NB4 (cell line): ENCODE measurements around a stretch of chr3.

GRCh38 chr3:192917358-192917744 lies 305 bp downstream of the MB21D2 start:
- RRBS: 54% methylated on average over 5 of the region's 20 CpGs

DNA sequence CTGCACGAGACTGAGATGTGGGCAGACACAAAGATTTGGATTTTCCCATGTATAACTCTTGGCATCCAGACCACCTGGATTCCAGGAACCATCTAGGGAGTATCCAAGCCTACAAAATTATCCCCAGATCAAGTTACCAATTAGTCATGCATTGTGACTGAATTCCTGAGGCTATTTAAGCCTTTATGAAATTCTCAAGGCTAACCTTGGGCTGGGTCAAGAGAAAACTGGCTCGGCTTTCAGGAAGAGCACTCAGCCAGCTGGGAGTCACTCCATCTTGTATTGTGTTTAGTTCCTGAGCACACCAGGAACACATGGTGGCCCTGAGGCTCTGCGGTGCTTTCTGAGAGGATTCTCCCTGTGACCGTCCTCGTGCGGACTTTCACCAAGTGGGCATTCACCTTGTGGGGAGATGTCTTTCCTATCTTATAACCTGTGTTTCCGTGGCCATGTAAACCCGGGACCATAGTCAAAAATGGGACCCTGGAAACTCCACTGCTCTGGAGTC lies 13.5 kb upstream of the ATP13A5 start:
- RRBS: no CpG with 5 or more reads among the region's 8 CpGs

DNA sequence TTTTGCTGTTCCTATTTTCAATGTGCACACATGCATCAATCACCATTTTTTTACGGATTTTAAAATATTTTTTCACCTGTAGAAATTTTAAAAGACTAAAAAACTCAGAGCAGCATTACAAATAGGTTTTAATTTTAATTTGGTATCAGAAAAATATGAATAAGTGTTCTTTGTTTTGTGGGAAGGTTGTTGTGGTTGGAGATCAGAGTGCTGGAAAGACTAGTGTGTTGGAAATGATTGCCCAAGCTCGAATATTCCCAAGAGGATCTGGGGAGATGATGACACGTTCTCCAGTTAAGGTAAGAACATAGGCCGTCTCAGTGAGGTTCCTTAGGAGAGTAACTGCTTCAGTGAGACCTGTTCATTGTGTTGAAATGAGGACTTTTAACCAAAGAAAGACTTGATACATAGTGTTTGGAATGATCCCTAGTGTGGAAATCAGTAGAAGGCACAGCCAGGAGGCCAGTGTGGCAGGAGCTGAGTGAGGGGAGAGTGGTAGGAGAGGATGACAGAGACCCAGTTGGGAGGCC lies 44.8 kb downstream of the OPA1 start:
- RRBS: no CpG with 5 or more reads among the region's 4 CpGs

GRCh38 chr3:193710590-193711365 lies 117.8 kb downstream of the OPA1 start:
- RRBS: no CpG with 5 or more reads among the region's 23 CpGs

DNA sequence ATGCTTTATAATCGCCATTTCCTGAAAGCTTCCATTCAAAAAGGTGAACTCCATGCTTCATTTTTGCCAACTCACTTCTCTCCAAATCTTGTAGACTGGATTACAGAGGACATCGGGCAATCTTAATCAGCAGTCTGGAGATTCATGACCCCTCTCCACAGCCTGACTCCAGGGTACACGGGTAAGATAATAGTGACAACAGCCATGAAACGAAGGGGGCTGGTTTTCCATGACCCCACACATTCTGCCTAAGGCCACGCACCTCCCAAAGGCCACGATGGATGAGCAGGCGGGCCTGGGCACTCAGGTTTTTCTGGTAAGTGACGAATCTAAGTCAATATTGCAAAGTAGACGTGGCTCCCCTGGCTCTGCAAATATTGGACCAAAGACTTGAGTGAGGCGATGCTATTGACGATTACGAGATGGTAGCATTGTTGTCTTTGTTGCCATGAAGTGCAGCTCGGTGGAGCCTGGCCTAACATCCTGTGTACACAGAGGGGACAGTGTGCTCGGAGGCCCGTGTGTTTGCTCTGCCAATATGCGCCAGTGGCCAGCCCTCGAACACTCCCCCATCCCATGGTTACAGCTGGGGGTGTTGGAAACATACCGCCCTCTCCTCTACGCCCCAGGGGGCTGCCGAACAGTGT lies 119.0 kb downstream of the OPA1 start:
- RRBS: no CpG with 5 or more reads among the region's 20 CpGs

DNA sequence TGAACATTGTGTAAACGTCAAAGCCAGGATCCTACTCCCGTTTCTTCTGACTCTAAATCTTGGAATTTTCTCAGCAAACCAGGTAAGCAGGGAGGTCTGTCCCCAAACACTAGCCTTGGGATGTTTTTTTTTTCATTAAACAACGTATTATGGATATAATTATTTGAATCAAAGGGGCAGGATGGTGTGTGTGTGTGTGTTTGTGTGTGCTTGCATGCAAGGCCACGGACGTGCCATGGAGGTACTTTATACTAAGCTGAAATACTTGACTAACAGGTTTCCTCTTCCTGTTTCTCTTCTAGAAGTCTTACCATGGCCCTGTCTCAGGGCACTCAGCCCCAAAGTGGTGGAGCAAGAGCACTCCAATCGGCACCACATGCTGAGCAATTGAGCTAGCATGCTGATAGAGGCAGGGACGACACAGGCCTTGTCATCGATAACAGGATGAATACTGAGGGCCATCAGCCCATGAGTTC lies 198.6 kb downstream of the OPA1 start:
- RRBS: no CpG with 5 or more reads among the region's 8 CpGs

GRCh38 chr3:193794198-193794438 lies 201.1 kb downstream of the OPA1 start:
- RRBS: no CpG with 5 or more reads among the region's 2 CpGs

- RRBS: no CpG with 5 or more reads among the region's 5 CpGs
Observed at GRCh38 chr3:193878332-193878708, 257.6 kb upstream of the HES1 start.

- RRBS: no CpG with 5 or more reads among the region's 11 CpGs
Observed at GRCh38 chr3:193885687-193886277, 250.2 kb upstream of the HES1 start.

DNA sequence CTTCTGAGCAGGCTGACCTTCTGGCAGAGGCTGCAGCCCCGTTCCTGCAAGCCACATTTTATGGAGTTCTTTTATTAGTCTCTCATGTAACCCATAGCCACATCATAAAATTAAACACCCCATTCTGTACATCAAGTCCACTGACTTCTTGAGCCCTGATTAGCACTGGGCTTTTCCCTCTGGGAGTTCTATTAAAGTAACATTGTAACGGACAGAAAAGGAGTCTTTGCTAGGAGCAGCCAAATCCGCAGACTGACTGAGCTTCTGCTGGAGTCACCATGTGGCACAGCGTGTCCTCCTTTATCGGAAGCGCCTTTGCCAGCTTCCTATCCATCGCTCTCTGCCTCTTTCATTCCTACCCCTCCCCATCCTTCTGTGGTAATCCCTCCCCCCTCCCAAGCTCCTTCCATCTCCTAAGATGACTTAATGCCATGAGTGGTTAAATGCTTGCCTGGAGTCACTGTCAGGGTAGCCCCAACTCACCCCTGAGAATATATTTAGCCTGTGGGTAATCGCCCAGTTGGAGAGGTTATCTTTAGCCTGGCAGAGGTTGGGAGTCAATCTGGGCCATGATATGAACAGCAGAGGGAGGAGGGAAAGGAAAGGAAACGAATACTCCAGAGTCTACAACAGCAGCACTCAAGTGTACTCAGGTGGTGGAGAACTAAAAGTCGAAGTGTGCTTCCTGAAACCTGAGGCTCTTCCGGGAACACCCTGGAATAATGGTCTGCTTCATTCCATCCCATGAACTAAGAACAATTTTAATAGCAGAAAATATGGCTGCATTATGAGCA lies 138.3 kb upstream of the HES1 start:
- RRBS: no CpG with 5 or more reads among the region's 11 CpGs

- RRBS: no CpG with 5 or more reads among the region's 6 CpGs
Observed at GRCh38 chr3:194031885-194032348, 104.0 kb upstream of the HES1 start.

- RRBS: 18% methylated on average over 21 of the region's 40 CpGs
Observed at GRCh38 chr3:194057963-194058859, 77.7 kb upstream of the HES1 start.

DNA sequence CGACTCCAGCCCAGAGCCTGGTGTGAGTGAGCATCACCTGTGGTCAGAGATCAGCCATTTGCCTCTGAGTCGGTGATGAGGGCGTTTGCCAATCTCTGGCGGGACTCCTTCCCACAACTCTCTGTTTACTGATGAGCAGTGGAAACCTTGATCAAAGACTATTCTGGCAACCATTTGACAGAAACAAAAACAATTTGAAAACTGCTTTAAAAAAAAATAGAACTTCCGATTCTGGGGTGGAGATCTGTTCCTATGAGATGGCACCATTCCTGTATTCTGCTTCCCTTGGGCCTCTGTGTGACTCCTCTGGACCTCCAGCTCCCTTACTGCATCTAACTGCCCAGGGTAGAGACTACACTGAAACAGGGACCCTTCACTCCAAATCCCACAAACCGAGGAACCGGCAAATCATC lies 63.7 kb upstream of the HES1 start:
- RRBS: no CpG with 5 or more reads among the region's 7 CpGs

- RRBS: no CpG with 5 or more reads among the region's 7 CpGs
Observed at GRCh38 chr3:194076385-194076848, 59.5 kb upstream of the HES1 start.

GRCh38 chr3:194133553-194134707 lies 2.0 kb upstream of the HES1 start:
- RRBS: 2% methylated on average over 50 of the region's 109 CpGs

DNA sequence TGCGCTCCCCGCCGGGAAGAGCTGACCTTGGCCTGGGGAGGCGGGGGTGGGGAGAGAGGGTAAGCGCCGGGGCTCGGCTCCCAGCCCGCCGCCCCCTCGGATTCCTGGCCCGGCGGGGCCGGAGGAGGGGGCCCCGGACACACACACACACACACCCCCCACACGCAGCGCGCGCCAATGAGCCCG lies 1.3 kb upstream of the HES1 start:
- RRBS: 2% methylated on average over 14 of the region's 19 CpGs

- RRBS: 1% methylated on average over 58 of the region's 89 CpGs
Observed at GRCh38 chr3:194141138-194142004, 5.4 kb downstream of the HES1 start.

DNA sequence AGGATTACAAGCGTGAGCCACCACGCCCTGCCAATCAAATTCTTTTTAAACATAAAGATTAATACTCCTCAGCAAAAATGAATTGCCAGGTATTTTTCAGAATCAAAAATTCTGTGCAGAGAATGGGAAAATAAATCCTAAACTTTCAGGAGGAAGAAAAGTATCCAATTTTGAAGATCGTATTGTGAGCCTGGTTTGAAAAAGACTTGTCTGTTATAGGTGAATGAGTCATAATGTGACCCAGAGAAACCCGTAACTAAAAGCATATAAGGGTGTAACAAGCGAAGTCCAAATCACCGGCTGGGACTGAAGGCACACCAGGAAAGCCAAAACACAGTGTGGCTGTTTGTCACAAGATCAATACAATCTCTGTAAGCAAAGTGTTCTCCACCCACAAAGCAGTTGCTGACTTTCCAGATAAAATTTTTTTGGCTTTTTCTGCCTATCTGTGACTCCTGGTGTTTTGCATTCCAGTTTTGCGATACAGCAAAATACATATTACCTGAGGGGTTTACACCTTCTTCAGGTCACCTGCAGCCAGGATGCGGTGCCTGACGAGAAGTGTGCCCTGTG lies 14.3 kb downstream of the HES1 start:
- RRBS: no CpG with 5 or more reads among the region's 9 CpGs

DNA sequence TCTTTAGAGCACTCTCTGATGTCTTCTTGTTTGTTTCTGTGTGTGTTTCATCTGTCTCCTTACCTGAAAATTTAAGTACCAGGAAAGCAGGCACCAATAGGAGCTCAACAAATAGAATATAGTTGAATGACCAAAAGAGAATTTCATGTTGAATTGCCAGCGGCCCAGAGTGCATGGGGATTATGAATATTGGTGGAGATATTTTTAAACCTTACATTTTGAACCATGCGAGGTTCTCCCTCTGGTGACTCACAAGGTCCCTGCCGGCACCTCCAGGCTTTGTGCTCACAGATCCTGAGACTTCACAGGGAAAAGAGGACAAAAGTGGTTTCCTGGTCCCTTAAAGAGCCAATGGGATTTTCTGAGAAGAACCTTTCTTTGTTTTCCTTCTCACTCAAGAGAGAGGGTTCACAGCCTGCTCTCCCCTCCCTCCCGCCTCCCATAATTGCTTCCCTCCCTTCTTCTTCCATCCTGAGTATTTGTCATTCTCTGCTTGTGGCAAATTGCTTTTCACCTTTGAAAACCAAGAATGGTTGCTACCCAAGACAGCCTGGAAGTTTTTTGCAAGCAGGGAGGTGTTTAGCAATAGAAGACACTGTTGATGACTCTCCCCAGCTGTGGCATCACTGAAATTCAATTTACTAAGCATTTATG lies 76.7 kb downstream of the CPN2 start:
- RRBS: no CpG with 5 or more reads among the region's 4 CpGs